ENCODE measurements around the gene PHTF1.

DNA sequence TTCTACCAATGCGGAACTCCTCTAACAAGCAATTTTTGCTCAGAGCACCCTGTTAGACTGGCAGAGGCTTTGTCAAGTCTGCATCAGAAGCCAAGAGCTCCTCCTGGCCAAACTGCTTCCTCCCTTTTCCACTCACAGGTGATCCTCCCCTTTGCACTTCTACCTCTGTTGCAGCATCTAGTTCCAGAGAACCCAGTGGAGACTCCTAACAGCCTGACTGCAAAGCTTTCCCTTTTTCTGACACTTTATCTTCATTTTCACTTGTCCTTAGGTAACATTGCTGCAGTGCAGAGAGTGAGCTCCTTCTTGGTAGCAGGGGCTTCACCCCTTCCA, 34.9 kb upstream of the CTTNBP2NL start:
- PRO-cap, 2 experiments: no peak in any of the 2 experiments

DNA sequence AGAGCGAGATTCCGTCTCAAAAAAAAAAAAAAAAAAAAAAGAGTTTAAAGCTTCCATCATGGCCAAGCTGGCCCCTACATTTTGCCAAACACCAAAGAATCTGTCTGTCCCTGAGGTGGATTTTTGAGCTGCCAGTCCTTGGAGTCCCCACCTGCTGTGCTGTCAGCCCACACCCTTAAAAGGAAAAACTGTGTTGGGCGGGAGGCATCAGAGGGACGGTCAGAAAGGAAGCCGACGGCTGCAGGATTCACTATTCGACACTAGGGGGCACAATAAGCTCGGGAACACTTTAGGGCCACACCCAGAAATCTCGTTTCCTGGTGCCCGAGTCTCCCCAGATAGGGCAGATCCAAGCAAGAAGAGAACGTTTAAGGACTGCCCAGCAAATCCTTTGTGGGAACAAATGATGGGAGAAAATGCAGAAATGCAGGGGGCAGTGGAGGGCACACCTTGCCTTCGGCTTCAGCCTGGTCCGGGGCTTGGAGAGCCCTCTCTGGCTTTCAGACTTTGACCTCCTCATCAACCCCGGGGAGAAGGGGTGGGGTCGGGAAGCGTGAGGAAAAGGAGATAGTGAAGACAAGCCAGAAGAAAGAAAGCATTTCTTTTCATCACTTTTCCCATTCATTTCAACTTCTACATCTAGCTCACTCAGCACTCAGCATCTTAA, 5.1 kb upstream of the CTTNBP2NL start:
- PRO-cap, 2 experiments: peak in 2 of 2 experiments; most common plus-strand start position 346 of the sequence (in 2); most common minus-strand start position 177 of the sequence (in 2)

DNA sequence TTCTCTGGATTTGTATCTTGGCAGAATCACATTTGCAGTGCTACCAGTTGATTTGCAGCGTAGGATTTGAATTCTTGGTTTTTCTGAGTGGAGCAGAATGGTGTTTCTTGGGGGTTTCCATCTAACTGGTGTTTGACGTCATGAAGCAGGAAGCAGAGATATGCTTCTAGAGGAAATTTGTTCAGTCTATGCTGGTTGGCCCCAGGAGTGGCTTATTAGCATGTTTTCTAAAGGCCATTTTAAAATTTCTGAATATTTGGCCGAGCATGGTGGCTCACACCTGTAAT, 3.5 kb downstream of the CTTNBP2NL start:
- PRO-cap, 2 experiments: no peak in any of the 2 experiments

GRCh38 chr1:112429751-112430178, 33.8 kb downstream of the CTTNBP2NL start:
- PRO-cap, 2 experiments: no peak in any of the 2 experiments

DNA sequence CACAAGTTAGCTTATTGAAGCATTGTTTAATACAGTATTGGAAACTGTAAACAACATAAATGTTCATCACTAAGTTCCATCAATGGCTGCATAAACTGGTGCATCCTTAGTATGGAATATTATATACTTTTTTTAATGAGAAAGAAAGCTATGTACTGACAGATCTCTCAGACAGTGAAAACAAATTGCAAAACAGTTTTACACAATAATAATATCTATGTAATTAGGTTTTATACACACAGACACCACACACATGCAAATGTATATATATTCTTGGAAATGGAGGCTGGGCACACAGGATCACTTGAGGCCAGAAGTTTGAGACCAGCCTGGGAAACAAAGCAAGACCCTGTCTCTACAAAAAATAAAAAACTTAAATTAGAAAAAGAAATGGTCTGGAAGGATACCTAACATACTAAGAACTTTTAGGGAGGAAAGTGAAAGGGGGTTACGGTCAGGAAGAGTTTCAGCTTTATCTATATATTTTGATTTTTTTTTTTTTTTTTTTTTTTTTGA, 35.6 kb downstream of the CTTNBP2NL start:
- PRO-cap, 2 experiments: no peak in any of the 2 experiments

- PRO-cap, 2 experiments: peak in 1 of 2 experiments; most common plus-strand start chr1:112466411 (in 1)
Observed at GRCh38 chr1:112465910-112466725, 42.6 kb upstream of the WNT2B start.

DNA sequence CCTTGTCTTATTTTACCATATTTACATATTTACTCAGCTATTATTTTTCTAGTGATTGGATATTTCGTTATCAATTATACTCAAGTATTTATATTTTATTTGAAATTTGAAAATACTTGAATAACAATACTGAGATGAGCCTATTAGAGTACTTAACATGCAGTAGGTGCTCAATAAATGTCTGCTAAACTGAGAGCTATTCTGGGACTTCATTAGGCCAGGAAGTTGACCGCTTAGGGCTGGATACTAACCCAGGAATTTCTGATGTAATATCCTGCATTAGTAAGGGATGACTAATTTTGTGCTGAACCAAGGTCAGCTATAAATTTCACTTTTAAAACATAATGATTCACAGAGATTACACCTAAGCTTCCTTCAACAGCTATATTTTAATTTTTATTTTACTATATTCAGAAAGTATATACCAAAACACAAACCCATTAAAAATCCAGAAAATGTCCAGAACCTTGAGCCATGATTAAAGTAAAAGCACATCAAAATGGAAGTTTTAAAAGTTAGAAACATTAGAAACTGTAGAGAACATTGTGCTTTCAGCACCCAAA, 35.3 kb downstream of the WNT2B start:
- PRO-cap, 2 experiments: no peak in any of the 2 experiments

DNA sequence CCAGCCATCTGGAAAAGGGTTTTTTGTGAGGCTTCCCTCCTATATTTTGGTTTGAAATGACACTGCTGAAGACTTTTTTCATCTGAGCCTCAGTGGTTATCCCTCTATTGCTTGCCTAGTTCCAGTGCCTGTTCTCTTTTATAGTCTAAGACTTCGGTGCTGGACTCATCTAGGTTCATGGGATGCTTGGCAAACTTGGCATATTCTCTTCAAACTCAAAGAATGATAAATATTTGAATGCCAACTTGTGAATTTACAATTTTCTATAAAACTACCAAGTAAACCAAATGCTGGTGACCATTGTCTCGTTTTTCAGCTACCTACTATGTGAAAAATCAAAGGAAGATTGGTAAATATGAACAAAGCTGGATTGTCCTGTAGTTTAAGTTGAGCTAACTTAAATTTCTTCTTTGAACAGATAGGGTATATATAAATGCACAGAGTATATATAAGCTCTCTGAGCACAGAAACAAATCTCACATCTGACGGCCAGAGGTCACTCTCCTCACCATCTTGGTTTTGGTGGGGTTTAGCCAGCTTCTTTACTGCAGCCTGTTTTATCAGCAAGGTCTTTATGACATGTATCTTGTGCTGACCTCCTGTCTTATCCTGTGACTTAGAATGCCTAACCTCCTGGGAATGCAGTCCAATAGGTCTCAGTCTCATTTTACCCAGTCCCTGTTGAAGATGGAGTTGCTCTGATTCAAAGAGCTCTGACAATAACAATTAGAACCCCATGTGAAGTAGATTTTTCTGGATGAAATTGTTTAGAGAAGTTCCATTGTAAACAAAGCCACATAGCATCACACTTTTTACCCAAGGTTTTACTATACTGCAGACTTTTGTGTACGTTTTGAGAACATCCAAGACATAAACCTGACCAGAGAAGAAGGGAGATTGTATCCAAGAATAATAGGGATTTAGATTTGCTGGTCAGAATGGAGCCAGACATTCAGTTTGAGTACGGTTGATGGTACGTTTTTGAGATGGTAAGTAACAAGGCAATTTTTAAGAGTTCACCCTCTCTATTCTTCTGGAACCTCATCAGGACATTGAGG, 1.7 kb upstream of the MOV10 start:
- PRO-cap, 2 experiments: no peak in any of the 2 experiments

DNA sequence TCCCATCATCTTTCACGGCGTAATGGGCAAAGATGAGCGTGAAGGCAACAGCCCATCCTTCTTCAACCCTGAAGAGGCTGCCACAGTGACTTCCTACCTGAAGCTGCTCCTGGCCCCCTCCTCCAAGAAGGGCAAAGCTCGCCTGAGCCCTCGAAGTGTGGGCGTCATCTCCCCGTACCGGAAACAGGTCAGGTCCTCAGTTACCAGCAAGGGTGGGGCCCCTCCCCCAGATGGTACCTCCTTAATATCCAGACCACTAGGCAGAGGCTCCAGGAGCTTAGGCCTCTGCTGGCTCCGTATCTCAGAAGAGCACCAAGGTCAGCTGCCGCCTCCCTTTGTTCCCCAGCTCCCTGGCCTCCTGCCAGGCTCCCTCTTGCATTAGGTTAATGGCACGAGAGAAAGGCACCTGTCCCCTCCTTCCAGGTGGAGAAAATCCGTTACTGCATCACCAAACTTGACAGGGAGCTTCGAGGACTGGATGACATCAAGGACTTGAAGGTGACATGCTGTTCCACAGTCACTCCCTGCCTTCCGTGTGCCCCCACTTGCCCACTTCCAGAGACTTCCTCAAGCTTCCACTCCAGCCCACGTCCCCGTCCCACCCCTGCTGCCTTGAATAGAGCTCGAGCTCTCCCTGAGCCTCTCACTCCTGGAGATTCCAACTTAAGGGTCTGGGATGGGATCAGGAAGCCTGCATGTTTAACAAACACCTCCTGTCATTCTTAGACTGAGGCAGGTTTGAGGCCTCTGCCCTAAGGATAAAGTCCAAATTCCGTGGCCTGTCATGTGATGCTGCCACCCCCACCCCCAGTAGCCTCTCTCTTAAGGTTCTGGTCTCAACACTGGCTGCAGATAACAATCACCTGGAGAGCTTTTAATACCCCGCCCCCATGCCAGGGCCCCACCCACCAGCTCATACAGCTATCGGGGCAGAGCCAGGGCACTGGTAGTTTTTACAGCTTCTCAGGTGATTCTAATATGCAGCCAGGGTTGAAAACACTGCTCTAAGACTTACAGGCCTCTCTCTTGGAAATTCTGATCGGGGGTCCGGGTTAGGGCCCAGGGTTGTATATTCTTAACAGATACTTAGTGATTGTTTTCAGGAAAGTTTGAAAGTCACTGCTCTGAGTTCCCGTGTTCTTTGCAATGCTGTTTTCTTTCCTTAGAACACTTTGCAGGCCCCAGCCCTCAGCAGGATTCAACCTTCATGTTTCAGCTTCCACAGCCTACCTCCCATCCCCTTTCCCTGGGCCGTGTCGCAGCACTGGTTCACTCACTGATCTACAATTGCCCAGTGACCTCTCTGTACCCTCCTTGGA, 8.2 kb downstream of the RHOC start:
- PRO-cap, 2 experiments: peak in 2 of 2 experiments; most common plus-strand start position 976 of the sequence (in 2); most common minus-strand start position 845 of the sequence (in 1)

DNA sequence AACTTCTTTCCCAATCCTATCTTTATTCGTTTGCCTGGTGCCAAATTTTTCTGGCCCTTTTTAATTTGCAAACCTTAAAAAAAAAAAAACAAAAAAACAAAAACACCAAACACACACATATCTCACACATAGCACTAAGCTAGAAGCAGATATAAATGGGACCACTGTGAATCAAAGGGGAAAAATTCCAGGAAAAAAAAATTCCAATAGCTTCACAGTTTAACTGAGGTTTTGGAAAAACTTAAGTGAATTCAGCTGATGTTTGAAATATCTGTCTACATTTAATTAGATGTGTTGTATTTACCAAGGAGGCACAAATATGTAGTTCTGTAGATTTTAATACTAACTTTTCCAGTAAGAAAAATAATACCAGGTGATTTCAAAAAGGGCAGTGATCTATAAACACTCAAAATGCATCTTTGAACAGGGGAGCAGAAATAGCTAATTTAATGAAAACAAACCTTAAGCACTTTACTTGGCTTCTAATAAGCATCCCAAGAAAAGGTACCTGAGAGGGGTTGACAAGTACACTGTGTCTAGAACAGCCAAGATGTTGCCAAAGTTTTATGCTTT, 43.2 kb downstream of the SLC16A1 start:
- PRO-cap, 2 experiments: no peak in any of the 2 experiments

DNA sequence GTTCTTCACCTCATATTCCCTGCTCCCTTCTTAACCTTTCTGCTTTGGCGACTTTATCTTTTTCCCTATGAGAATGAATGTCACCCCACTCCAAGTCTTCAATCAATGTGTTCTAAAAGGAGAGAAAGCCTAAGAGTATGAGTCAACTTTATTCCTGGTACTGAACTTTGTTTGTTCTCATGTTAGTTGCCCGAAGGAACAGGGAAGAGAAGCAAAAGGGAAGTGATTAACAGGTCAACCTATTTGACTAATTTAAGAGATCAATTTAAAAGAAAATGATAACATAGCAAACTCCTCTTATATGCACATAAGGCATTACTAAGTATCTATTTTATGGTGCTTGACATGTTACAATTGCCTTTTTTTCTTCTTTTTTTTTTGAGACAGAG, 40.0 kb upstream of the SLC16A1 start:
- PRO-cap, 2 experiments: no peak in any of the 2 experiments

DNA sequence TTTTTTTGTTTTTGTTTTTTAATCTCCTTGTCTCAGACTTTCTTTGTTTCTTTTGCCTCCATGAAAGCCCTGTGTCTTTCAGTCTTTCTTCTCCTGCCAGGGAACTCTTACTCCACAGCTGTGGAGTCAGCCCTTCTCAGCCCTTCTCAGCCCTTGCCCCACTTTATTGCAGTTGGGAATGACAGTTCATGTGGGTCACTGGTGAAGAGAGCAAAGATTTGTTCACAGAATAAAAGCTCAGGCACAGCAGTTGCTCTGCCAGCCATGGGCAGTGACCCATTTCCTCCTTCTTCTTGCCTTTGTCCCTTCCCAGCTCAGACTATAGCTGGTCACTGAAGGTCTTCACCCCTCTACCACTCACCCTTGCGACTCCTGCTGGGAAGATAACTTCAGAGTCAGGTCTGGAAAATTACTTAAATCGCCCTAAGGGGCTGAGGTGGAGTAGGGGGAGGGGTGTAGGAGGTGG, 29.4 kb upstream of the LRIG2 start:
- PRO-cap, 2 experiments: no peak in any of the 2 experiments

DNA sequence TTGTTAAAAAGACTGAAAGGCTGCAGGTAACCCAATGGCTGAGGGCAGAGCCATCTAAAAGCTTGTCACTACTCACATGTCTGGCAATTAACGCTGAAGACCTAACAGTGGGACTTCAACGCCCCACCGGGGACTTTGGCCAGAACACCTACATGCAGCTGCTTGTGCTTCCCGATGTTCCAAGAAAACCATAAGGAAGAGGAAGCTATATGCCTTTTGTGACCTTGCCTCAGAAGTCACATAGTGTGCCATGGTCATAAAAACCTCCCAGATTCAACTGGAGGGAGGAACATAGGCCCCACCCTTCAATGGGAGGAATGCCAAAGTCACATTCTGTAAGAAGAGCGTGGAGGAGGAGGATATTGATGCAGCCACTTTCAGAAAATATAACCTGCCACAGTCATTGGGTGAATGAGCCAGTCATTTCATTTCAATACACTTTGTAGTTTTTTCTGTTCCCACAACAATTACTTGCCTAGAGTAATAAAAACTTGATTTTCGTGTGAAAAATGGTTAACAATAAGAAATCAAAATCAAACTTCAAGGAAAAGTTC, 147.8 kb upstream of the MAGI3 start:
- PRO-cap, 2 experiments: no peak in any of the 2 experiments

DNA sequence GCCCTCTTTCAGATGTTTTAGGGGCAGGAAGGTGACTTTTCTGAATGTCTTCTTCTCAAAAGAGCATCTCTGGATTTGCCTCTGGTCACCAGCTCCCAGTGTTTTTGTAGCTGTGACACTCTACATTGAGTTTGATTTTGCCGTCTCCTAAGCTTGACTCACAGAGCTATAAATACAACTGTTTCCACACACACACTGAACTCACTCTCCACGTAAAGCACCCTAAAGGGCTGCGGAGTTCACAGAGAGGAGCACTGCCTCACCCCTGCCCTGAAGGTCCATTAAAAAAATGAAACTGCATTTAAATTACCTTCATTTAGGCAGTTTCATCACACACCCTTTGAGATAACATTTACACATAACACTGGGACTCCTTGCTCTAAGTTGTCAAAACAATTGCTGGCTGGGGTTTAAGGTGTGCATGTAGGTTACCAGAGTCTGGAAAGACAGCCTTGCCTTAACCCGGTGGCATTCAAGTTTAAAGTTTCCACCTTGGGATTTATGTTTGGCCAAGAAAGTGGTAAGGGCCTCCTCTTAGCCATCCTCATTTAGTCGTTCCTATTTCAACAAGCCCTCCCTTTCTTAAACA, 137.1 kb upstream of the MAGI3 start:
- PRO-cap, 2 experiments: no peak in any of the 2 experiments

DNA sequence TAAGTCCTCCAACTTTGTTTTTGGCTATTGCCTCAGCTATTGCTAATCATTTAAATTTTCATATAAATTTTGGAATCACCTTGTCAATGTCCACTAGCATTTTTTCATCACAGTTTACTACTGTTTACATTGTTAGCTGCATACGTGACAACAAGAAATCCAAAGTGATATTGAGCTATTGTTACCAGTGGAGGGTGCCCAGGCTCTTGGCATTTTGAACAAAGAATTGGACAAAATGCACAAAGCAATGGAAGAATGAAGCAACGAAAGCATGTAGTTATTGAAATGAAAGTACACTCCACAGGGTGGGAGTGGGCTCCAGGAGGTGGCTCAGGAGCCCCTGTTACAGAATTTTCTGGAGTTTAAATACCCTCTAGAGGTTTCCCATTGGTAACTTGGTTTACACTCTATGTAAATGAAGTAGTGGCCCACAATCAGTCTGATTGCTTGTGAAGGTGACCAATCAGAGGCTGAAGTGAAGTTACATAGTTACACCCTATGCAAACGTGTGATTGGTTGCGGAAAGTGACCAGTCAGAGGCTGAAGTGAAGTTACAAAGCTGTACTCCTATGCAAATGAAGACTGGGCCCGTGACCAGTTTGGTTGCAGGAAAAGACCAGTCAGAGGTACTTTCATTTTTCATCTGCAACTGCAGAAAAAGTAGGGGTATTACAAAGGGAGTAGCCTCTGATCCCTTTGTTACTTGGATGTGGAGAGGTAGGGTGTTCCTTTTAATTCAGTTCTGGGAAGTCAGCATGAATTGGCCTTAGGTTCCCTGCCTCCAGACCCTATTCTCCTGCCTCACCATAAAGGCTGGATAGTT, 39.0 kb downstream of the MAGI3 start:
- PRO-cap, 2 experiments: no peak in any of the 2 experiments

DNA sequence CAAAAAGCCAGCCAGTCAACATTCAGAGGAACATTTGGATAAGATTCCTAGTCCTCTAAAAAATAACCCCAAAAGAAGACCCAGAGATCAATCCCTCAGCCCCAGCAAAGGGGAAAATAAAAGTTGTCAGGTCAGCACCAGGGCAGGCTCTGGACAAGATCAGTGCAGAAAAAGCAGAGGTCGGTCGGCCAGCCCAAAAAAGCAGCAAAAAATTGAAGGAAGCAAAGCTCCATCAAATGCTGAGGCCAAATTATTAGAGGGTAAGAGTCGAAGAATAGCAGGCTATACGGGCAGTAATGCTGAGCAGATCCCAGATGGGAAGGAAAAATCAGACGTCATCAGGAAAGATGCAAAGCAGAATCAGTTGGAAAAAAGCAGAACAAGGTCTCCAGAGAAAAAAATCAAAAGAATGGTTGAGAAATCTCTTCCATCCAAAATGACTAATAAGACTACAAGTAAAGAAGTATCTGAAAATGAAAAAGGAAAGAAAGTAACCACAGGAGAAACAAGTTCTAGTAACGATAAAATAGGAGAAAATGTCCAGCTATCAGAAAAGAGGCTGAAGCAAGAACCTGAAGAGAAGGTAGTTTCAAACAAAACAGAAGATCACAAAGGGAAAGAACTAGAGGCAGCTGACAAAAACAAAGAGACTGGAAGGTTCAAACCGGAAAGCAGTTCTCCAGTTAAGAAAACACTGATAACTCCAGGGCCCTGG, 75.9 kb downstream of the PHTF1 start:
- PRO-cap, 2 experiments: no peak in any of the 2 experiments

- PRO-cap, 2 experiments: peak in 2 of 2 experiments; most common plus-strand start chr1:113759609 (in 2); most common minus-strand start chr1:113759473 (in 2)
Observed at GRCh38 chr1:113759350-113760484, at the start of gene PHTF1. Gene PHTF1, minus strand, starts transcription at chr1:113759486.

GRCh38 chr1:113930156-113930814, 1.2 kb downstream of the HIPK1 start:
- PRO-cap, 2 experiments: peak in 2 of 2 experiments; most common minus-strand start chr1:113930273 (in 2)

DNA sequence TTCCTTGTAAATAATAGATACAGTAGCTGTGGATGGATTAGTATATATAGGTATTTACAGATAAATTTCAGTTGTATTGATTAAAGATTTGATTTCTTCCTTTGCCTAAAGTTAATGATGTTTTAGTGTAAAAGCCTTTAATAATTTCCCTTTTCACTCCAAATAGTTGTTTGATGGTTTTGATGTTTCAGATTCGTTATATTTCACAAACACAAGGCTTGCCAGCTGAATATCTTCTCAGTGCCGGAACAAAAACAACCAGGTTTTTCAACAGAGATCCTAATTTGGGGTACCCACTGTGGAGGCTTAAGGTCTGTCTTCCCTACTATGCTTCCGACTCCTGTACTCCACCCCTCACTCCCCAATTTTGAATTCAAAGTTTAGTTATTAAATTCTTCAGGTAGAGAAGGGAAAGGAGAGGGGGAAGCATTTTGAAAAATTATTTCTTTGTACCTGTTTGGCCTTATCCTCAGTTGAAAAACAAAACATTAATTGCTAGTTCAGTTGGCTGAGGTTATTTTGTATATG, 24.8 kb upstream of the OLFML3 start:
- PRO-cap, 2 experiments: no peak in any of the 2 experiments

DNA sequence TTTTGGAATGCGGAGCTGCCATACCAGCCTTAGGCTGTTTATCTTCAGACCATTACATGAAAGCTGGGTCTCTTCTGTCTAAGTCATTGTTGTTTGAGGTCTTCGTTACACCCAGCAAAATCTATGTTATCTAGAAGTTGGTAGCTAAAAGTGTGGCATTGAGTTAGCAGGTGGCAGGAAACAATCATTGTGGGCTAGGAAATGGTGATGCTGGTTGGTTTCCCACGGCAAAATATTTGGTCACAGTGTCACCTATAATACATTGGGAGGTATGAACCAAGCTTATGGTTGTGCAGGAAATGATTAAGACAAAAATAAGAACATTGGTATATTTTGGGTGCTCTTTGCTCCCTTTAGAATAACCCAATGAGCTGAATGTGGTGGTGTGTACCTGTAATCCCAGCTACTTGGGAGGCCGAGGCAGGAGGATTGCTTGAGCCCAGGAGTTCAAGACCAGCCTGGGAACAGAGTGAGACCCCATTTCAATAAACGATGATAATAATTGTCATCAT, 169.7 kb downstream of the TRIM33 start:
- PRO-cap, 2 experiments: no peak in any of the 2 experiments

Measured in Colon Carcinoma Metastatic in the Lung (tissue), 2 donors.